Skin of body (tissue), 2 donors: ENCODE measurements around the genes OR4N2, OR4K14, OR11H6, PNP and ANG.

GRCh38 chr14:19803569-19804046 lies at the start of gene OR4N2:
TSS of gene OR4N2 (plus strand) at chr14:19803770.
- RAMPAGE, long total RNA: no peak

- RAMPAGE, long total RNA: no peak
Measured at GRCh38 chr14:20019009-20019526, at the start of gene OR4K14. TSS of gene OR4K14 (minus strand) at chr14:20019307.

- RAMPAGE, long total RNA: no peak
Measured at GRCh38 chr14:20223549-20223785, at the start of gene OR11H6. TSS of gene OR11H6 (plus strand) at chr14:20223710.

DNA sequence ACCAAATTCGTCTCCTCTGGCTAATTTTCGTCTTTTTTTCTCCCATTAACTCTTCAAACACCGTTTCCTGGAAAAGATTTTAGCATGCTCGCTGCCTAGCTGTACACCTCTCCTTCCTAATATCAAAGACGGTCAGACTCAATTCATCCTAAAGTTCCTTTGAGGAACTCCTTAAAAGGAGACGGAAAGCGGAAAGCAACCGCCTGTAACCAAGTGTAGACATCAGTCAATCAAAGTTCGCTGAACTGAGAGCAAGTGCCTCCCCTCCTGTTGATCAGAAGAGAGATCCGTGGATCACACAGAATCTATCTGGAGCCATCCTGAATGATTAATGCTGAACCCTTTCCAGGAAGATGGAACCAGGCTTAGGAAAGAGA lies 411 bp upstream of the TEP1 start:
- RAMPAGE, long total RNA: no peak

DNA sequence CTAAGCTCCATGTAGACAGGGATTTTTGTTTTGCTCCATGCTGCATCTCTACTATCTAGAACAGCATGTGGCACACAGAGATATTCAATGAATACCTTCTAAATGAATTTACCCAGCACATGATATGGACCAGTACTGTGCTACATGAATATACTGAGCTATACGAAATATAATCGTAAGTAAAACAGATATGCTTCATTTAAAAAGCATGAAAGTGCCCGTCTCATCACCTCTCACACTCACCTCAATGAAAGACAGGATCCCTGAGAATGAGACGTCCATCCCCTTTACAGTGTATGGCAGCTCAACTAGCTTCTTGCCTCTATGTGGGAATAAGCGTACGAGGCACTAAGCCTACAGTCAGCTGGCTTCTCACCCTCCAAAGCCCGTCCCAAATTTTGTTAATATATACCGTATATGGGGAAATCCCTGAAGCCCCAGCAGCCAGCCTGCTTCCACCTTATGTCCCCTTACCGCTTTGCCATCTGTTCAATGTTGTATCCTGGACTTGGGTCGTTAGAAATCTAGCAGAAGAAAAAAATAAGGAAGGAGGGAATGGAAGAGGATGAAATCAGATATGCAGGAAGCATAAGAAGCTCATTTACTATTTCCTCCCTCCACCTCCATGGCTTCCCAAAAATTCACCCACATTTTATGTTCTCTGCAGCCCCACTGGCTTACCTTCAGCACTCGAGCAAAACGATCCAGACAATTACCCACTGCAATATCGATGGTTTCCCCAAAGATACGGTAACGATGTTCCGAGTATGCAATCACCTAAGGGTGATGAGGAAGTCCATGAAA lies 5.9 kb downstream of the OSGEP start:
- RAMPAGE, long total RNA: no peak

GRCh38 chr14:20456433-20457141 lies 1.6 kb downstream of the APEX1 start:
- RAMPAGE, long total RNA: no peak

DNA sequence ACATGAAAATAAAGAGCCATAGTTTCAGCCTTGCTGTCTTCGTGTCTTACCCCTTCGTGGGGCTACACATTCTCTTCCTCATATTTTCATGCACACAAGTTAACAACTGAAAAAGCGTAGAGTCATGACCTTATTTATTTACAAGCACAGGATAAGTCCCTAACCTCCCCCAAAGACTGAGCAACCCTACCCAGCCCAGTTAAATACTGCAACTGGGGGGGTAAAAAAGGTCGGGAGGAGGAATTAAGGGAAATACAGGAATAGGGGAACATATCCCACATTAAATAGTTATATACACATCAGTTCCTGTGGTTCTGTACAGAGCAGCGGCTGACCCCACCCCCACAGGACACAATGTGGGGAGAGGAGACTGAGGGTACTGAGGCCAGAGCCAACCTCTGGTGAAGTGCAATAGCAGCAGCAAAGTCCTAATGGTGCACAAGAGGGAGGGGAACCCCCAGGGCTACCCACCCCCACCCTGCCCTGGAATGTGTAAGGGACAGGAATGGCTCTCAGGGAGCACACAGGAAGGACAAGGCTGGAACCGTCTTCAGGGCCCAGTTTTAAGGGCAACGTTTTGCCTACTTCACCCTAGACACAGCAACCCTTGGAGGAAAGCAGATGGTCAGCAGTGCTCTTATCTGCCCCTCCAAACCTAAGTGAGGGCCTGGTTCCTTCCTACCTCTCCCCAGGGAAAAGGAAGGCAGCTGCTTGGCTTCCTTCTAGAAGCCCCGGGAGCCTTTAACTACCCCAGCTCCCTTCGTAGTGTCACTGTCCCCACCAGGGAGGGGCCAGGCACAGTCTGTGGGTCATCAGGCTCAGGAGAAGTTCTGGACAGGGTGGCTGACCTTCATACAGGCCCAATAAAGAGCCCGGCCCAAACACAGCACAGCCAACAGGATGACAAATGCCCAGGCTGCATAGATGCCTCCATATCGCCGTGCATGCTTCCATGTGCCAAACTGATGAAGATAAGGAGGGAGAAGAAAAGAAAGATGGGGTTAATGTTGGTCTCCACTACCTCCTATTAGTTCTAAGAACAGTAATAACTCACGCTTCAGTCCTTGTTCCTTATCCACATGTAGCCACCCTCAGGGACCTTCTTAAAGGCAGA lies 3.1 kb downstream of the APEX1 start:
- RAMPAGE, long total RNA: no peak

GRCh38 chr14:20468956-20469939 lies at the start of gene PNP:
TSS of gene PNP (plus strand) at chr14:20469406.
- RAMPAGE, long total RNA: no peak

- RAMPAGE, long total RNA: no peak
Measured at GRCh38 chr14:20609223-20610051, 18.3 kb upstream of the RNASE12 start.

- RAMPAGE, long total RNA: no peak
Measured at GRCh38 chr14:20625106-20625956, 16.2 kb downstream of the OR6S1 start.

DNA sequence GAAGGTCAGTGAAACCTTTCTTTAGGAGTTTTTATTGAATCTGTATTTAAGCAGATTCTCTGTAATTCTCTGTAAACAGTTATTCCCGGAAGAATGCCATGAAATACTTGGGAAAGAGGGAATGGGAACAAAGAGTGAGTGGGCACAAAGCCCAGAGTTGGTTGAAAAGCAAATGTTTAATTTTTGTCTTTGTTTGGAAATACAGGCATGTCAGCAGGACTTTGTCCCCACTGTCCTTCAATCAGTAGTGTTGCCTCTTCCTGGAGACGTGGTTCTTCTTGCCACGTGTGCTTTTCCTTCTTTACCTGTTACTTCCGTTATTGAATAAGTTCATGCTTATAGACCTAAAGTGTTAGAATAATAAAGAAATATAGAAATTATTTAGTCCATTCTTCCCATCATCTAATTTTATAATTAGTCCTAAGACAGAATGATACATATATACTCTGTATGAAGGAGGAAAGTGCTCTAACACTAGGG lies 2.1 kb upstream of the ANG start:
- RAMPAGE, long total RNA: no peak

GRCh38 chr14:20688269-20688936 lies at the start of gene ANG:
TSS of gene ANG (plus strand) at chr14:20688764.
- RAMPAGE, long total RNA: no peak

GRCh38 chr14:20719589-20720294 lies 25.9 kb upstream of the EDDM3A start:
- RAMPAGE, long total RNA: no peak

- RAMPAGE, long total RNA: no peak
Measured at GRCh38 chr14:20873548-20874143, 17.5 kb upstream of the RNASE3 start.

DNA sequence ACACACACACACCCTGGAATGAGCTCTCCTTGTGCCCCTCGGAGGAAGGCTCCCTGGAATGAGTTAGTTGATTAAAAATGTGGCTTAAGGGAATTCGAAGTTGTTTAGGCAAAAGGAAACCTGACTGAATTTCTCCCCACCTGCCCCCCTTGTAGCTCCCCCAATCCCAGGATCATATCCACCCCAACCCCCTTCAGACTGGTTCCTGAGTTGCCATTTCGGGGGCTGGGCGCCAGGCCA lies 1.2 kb upstream of the NDRG2 start:
- RAMPAGE, long total RNA: no peak

DNA sequence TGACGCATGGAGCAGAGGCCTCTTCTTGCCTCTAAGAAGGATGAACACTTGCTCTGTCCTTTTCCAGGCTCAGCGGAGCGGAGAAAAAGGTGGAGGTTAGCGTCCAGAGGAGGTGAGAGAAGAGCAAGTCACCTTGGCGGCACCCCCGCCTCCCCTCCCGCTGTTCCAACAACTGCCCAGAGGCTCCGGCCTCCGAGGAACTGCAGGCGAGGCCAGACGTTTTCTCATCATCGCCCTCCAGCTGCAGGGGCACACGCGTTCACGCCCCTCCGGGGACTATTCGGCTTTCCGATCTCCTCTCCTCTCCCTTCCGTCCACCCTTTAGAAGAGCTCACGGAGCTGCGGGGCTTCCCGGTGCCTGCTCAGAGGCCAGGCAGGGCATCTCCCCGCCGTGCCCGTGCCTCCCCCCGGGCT lies 1.3 kb upstream of the ARHGEF40 start:
- RAMPAGE, long total RNA: no peak

GRCh38 chr14:21085059-21085932 lies 13.2 kb downstream of the ZNF219 start:
- RAMPAGE, long total RNA: no peak

DNA sequence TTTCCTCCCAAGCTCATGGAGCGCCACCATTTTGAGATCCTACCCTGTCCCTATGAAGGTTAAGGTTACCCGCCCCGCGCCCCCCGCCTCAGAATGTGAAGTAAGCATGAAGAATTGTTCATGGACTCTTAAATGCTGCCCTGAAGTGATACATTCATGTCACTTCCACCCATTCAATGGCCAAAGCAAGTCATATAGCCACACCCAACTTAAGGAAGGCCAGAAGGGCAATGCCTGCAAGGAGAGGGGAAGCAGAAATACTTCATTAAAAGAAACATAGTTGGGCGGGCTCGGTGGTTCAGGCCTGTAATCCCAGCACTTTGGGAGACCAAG lies 4.3 kb downstream of the TMEM253 start:
- RAMPAGE, long total RNA: no peak

DNA sequence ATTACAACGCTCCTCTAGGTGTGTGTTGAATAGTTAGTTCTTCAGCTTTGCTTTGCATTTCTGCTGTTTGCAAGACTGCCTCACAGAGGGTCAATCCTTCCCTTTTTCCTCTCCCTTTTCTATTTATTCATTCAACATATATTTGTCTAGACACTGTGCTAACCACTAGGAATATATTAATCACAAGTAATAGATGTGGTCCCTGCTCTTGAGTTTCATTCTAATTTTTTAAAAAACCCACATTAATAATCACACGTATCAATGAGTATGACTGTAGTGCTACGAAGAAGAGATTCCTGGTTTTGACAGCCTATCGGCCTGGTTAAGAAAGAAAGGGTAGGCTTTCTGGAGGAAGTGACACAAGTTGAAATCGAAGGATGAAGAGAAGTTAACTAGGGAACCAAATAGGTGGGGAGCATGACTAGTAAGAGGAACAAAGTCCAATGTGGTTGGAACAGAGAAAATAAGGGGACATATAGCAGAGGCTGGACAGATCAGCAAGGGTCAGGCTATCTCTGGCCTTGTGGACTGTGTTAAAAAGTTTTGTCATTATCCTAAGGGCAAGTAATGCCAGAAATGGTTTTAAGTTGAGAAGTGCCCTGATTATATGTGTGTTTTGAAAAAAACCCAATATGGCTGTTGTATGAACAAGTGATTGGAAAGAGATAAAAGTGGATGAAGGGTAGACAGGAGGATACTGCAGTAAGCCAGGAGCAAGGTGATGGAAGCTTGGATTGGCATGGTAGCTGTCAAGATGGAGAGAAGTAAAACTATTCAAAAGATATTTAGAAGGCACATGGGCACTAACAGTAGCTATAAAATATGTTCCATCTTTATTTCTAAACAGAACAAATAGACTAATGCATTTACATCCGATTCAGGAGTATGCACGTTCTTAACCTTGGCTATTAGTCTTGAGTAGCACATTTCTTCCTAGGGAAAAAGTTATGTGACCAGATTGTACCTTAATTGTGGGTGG lies 46.6 kb upstream of the OR5AU1 start:
- RAMPAGE, long total RNA: no peak

- RAMPAGE, long total RNA: no peak
Measured at GRCh38 chr14:21209237-21209806, 53.5 kb upstream of the OR5AU1 start.